ReNcell CX (cell line): ENCODE measurements around a stretch of chr20.

GRCh38 chr20:62372252-62372709, 5.2 kb upstream of the LAMA5 start:
- PRO-cap, result no peak

GRCh38 chr20:62376248-62377061, 9.3 kb upstream of the LAMA5 start:
- PRO-cap, result bidirectional peak, plus-strand start at chr20:62376678, minus-strand start at chr20:62376517

- PRO-cap, result no peak
These were observed 1.5 kb downstream of the RPS21 start for GRCh38 chr20:62388038-62389116.

GRCh38 chr20:62405538-62406118, 1.5 kb downstream of the CABLES2 start:
- PRO-cap, result no peak

- PRO-cap, result no peak
These were observed 6.5 kb upstream of the GATA5 start for GRCh38 chr20:62481987-62482987.

- PRO-cap, result no peak
These were observed 9.4 kb upstream of the GATA5 start for GRCh38 chr20:62484858-62486008.

- PRO-cap, result no peak
These were observed 13.9 kb upstream of the GATA5 start for GRCh38 chr20:62489693-62489999.

GRCh38 chr20:62495058-62495623, 19.3 kb upstream of the GATA5 start:
- PRO-cap, result no peak

- PRO-cap, result no peak
These were observed 41.3 kb upstream of the GATA5 start for GRCh38 chr20:62517015-62517492.

DNA sequence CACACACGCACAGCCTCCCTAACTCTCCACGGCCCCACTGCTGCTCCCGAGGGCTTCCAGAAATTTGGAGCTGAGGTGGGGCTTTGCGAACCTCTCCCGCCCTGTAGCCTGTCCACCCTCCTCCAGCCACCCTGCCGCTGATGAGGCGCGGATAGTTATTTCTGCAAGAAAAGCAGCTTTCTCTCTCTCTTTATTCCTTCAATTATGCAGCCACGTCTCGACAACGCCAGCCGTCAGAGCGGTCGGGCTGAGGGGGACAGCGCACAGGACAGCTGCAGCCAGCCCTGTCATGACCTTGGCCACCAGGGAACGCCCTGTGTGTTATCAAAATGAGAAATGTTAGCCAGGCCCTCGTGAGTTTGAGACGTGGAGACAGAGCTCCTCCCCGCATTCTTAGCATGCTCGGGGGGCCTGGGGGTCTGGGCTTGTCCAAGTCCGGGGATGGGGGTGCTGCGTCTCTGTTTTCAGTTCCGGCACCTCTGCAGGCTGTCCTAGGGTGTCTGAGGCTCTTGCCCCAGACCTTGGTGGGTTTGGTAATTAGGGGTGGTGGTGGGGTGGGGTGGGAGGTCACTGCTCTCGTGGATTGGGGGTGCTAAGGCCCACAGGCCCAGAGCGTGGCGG, 54.1 kb upstream of the GATA5 start:
- PRO-cap, result no peak

DNA sequence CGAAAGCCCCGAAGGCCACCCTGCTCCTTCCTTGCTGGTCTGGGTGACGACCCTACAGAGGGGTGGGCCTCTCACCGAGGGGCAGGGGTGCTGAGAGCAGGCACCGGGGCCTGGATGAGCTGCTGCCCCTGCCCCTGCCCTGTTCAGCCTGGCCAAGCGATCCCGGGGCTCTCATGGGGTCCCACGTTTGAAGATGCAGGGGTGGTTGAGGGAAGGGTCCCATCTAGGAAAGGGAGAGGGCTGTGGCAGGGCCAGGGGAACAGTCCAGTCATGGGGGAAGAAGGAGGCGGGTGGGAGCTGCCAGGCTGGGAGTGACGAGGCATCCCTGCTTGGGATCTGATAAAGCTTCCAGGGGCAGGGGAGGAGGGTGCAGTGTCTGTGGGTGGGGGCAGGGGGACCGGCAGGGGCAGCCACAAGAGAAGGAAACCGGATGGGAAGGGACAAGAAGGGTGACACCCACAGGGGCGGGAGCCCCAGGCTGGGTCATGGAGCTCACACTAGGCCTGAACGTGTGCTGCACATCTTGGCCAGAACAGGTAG, 57.8 kb upstream of the GATA5 start:
- PRO-cap, result no peak

DNA sequence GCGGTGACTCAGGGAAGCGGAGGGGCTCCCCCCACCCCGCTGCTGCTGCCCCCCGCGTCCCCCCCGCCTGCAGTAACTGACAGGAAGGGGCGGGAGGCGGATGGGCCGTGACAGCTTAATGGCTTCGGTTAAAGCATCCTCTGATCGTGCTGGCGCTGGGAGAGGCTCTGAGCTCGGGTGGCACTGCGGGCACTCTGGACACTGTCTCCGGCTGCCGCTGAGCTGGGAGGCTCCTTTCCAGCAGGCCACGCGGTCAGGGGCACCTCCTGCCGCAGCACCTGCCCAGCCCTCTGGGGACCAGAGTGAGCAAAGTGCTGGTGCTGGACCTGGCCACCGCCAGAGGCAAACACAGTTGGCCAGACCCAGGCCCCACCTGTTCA, 38.5 kb upstream of the SLCO4A1 start:
- PRO-cap, result no peak

- PRO-cap, result no peak
These were observed 2.4 kb upstream of the COL9A3 start for GRCh38 chr20:62814065-62815293.

GRCh38 chr20:62818271-62818881, 1.5 kb downstream of the COL9A3 start:
- PRO-cap, result bidirectional peak, plus-strand start at chr20:62818686, minus-strand start at chr20:62818549

DNA sequence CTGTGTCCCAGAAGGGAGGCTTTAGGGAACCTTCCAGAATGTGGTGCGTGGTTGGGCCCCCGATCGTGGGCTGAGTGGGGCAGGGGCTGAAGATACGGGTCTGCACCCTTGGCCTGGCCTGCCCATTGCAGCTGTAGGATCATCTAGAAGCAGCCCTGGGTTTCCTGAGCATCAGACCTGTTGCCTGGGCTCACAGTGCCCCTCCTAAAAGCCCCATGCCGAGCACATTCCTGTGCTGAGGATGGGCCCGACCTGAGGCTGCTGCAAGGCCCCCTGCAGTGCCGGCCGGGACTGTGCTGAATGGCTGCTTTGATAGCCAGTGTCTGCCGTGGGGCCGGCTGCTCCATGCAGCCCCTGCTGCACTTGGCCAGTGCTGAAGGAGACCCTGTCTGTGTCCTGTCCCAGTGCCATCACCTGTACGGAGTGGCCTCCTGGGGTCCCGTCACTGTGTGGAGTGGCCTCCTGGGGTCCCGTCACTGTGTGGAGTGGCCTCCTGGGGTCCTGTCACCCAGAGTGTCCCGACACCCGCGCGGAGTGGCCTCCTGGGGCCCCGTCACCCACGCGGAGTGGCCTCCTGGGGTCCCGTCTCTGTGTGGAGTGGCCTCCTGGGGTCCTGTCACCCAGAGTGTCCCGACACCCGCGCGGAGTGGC, 6.8 kb downstream of the COL9A3 start:
- PRO-cap, result bidirectional peak, plus-strand start at position 236 of the sequence, minus-strand start at position 141 of the sequence

DNA sequence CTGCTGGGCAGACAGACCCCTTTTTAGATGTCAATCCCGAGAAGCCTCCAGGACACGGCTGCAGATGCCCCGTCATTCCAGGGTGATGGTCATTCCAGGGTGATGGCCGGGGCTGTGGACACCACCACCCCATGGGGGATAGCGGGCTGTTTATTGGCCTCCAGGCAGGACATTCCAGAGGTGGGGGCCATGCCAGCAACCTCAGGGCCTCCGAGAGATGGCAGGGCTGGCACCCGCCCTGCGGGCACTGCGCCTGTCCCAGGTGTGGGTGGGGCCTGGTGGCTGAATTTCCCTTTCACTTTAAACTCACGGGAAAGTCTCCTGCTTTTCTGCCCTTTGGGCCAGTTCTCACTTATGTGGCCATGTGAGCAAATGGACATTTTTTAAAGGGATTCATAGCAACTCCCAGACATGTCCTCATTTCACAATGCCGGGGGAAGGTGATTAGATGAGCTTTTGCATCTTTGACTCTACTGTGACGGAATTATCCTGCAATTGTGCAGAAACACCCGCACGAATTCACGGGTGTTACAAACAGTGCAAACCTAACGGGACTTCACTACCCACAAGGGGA, 14.6 kb downstream of the COL9A3 start:
- PRO-cap, result no peak

DNA sequence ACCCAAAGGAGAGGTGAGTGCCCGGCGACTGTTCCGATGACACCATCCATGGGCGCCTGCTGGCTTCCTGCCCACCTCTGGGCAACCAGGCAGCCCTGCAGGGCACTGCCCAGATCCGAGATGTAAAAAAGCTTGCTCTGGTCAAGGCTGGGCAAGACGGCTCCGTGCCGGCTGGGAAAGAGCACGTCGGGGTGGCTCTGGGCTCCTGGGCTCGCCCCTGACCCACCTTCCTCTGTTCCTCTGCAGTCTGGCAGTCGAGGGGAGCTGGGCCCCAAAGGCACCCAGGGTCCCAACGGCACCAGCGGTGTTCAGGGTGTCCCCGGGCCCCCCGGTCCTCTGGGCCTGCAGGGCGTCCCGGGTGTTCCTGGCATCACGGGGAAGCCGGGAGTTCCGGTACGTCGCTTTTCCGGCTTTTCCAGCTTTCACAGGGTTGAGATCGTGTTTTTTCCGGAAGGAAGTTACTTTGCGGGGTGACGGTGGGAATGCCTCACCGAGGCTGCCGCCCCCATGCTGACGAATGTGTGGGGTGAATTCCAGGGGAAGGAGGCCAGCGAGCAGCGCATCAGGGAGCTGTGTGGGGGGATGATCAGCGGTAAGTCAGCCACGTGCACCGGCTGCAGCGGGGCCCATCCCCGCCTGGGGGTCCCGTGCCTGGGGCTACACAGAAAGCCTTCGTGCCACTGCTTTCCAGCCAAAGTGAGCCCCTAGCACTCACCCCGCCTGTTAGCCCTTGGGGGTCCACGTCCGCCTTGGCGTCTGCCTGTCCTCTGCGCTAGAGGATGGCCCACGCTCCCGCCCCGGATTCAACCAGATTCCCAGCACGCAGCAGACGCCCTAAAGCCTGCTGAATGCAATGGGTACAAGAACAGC, 19.3 kb downstream of the COL9A3 start:
- PRO-cap, result no peak

- PRO-cap, result no peak
These were observed 31.4 kb downstream of the DIDO1 start for GRCh38 chr20:62894866-62895290.

- PRO-cap, result unidirectional peak, plus-strand start at chr20:62929432
These were observed 2.9 kb upstream of the DIDO1 start for GRCh38 chr20:62928942-62929869.

- PRO-cap, result no peak
These were observed 2.1 kb downstream of the SLC17A9 start for GRCh38 chr20:62954588-62954969.